GM12892 (cell line): ENCODE results near the genes PRPF38A and SLC1A7.

- RRBS, result no CpG with 5 or more reads among the region's 5 CpGs
These were observed 52.6 kb upstream of the TRABD2B start for GRCh38 chr1:48049715-48050256.

DNA sequence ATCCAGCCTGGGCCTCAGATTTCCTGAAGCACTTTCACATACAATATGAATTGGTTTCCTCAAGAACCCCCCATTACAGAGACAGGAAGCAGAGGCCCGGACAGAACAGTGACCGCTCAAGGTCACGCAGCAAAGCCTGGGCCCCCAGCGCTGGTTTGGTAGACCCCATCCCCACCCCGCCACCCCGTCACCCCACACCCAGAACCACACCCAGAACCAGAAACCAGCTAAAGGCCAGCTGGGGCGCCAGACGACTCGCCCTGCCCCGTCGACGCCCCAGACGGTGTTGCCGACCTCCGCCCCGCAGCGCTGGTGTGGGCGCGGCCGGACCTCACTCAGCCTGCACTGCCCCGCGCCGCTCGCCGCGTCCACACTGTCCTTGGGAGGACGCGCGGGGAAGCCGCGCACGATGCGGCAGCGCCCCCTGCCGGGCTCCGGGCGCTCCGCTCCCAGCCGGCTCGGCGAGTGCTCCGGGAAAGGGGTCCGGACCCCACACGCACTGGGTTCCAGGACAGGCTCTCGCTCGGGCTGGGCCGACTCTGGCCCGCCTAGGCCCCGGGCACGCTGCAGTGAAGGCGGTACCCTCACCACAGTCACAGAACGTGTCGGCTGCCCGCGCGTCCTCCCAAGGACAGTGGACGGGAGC is 90.4 kb downstream of the DMRTA2 start:
- RRBS, result 5% methylated on average over 7 of the region's 57 CpGs

DNA sequence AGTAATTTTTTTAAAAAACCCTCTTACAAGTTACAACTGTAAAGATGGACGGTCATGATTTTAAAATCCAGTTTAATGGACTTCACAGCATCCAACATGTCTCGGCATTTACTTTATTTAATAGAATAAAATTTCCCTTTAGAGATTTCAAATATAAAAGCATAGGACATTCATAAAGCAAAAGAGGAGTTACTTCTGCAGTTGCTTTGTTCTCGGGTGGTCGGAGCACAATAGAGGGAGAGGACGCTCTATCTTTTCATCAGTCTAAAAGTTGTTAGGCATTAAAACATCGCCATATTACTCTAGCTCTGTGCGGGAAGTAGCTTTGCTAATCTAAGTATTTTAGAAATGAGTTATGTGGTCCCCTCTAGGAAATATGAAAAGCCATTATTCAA is 6.0 kb downstream of the CDKN2C start:
- RRBS, result no CpG with 5 or more reads among the region's 7 CpGs

- RRBS, result no CpG with 5 or more reads among the region's 28 CpGs
These were observed 6.6 kb downstream of the CDKN2C start for GRCh38 chr1:50976418-50977304.

GRCh38 chr1:51235455-51236126 is 482 bp upstream of the RNF11 start:
- RRBS, result no CpG with 5 or more reads among the region's 12 CpGs

- RRBS, result no CpG with 5 or more reads among the region's 2 CpGs
These were observed 63.9 kb upstream of the TTC39A start for GRCh38 chr1:51394191-51394701.

DNA sequence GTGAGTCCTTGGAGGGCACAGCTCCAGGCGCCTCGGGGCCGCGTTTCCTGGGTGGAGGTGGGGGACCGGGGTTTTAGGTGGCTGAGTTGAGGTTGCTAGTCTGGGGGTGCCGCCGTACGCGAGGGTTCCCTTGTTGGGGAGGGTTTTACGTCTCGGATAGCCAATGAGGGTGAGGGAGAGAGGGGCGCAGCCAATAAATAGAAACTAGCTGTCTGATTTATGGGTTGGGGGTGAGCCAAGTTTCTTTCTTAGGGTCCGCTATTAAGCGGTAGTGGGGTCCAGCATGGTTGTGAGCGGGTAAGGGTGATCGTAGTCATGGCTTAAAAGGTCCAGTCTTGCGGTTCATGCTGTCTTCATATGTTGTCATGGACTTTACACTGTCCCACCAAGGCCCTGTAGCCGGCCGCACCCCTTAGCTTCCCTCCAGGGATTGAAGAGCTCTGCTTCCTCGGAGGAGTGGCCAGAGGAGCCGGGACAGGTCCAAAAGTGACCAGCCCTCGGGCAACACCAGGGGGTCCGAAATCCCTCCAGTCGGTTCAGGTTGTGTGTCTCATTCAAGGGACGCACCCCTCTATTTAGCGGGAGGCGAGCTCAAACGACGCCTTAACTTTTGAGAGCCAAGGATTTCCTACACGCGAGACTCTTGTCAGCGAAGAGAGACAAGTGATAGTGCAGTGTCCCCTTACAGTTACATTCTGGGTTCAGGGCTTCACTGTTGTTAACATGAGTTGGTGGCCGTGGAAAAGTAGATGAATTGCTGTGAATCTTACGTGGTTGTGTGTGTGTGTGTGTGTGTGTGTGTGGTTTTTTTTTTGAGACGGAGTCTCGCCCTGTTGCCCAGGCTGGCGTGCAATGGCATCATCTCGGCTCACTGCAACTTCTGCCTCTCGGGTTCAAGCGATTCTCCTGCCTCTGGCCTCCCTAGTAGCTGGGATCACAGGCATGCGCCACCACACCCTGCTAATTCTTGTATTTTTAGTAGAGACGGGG is 625 bp downstream of the OSBPL9 start:
- RRBS, result 13% methylated on average over 4 of the region's 42 CpGs

DNA sequence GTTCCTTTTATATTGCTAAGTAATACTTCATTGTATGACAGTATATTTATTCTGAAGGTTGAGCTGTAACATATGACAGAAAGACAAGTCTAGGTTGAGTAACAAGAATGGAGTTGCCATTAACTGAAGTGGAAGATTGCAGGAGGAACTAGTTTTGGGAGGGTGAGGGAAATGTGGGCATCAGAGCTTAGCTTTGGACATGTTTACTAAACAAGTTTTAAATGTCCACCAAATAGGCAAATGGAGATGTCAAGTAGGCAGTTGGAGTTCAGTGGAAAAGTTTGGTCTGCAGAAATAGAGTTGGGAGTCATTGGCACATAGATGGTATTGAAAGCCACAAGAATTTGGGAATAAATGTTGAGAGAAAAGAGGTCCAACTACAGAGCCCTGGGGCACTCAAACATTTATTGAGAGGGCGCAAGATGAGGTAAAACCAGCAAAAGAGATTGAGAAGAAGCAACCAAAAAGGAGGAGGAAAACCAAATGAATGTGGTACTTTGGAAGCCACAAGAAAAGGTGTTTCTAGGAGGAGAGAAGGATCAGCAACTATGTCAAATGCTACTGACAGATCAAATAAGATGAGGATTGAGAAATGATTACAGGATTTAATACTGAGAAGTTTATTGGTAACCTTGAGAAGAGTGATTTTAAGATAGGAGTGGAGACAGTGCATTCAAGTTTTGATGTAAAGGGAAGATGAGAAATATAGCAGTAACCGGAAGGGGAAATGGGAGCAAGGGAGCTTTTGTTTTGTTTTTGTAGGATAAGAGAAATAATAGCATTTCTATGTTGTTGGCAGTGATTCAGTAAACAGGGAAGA is 56.0 kb downstream of the OSBPL9 start:
- RRBS, result no CpG with 5 or more reads among the region's 2 CpGs

- RRBS, result no CpG with 5 or more reads among the region's 4 CpGs
These were observed 1.0 kb downstream of the CC2D1B start for GRCh38 chr1:52365053-52365316.

GRCh38 chr1:52404270-52405385 is at the start of gene PRPF38A:
TSS of gene PRPF38A (plus strand) at chr1:52404602.
- RRBS, result 2% methylated on average over 5 of the region's 55 CpGs

- RRBS, result no CpG with 5 or more reads among the region's 3 CpGs
These were observed 28.2 kb upstream of the ZYG11A start for GRCh38 chr1:52814213-52814894.

GRCh38 chr1:52914996-52915757 is 6.4 kb downstream of the ECHDC2 start:
- RRBS, result no CpG with 5 or more reads among the region's 4 CpGs

DNA sequence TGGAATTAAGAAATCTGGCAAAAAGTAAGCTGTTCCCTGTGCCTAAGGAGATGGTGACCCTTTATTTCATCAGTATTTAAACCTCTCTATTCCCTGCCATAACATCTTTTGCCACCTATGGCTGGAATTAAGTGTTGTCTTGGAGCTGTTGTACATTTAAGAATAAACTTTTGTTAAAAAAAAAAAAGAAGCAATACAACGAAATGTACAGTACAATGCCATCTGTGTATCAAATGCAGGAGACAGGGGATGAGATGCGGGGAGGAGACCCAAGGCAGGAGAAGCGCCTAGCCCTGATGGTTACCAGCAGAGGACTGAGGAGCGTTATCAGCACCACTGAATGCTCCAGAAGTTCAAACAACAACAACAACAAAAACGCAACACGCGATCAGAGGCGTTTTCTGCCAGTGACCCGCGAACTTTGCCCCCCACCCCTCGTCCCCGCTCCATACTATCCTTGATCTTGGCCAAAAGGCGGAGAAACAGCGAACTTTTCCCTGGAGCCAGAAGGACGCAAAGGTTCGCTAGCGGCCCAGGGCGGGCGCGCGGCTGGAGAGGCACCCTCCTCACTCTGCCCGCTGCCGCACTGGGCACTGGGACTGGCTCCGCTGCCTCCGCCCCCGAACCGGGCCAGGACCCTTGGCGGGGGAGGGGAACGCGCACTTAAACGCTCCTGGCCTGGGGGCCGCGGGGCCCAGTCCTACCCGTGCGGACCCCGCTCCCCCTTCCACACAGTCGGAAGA is 799 bp downstream of the ECHDC2 start:
- RRBS, result no CpG with 5 or more reads among the region's 37 CpGs

DNA sequence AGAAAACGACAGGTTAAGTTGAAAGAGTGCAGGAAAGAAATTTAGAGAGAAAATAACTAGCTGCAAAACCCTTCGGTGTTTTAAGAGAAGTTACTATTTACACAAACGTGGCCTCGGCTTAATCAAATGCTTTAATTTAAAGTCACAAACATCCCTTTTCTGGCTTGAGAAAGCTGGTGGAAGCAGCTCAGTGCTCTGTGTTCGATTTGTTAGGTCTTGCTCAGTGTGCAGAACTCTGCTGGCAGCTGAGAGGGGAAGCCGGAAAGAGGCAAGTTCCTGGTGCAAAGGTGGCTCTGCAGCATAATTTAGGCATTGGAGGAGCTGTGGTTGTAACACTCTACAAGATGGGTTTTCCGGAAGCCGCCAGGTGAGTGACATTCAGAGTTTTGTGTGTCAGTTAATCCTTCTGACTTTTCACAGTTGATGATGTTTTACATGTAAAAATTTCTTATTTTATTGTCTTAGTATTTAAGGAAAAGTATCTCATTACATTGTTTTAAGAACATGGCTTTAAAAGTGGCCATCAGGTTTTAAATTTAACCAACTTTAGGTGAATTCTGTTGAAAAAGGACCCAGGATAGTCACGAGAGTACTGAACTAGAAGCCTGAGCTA is 47.2 kb upstream of the PODN start:
- RRBS, result no CpG with 5 or more reads among the region's 9 CpGs

GRCh38 chr1:53060435-53061150 is 1.4 kb upstream of the PODN start:
- RRBS, result no CpG with 5 or more reads among the region's 4 CpGs

DNA sequence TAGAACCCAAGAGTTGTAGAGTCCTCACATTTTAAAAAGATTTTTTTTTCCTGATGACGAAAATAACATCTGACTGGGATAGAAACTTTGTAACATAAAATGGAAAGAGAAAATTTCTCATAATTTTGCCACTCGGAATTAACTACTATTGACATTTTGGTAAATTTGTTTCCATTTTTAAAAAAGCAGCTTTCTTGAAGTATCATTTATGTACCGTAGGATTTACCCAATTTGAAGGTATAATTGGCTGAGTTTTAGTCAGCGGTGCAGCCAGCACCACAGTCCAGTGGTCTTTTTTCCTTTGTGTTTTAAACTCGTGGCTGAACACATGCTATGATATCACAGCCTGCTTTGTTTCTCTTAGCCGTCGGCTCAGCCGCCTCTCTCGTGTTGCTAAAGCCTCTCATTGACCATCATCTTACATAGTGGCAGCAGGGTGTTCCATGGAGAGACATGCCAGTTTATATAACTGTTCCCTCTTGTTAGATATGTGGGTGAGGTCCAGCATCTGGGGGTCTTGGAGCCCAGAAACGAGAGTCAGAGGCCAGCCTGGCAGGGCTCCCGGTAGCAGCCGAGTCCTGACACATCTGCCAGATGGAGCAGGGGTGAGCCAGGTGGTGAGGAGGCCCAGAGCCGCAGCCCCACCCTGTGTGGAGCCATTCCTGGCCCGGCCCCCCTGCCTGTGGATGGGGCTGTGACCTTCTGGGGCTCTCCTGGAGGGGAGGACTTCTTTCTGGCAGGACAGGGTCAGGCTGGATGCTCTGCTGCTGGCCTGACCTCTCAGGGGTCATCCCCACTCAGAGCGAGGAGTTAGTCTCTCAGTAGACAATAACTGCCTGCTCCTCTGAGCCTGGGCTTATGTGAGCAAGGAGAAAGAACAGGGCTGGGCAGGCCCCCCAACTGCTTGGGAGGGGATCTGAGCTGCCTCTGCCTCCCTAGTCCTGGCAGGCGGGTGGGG is 11.8 kb downstream of the PODN start:
- RRBS, result no CpG with 5 or more reads among the region's 16 CpGs

- RRBS, result no CpG with 5 or more reads among the region's 24 CpGs
These were observed 32.7 kb downstream of the PODN start for GRCh38 chr1:53094573-53095243.

DNA sequence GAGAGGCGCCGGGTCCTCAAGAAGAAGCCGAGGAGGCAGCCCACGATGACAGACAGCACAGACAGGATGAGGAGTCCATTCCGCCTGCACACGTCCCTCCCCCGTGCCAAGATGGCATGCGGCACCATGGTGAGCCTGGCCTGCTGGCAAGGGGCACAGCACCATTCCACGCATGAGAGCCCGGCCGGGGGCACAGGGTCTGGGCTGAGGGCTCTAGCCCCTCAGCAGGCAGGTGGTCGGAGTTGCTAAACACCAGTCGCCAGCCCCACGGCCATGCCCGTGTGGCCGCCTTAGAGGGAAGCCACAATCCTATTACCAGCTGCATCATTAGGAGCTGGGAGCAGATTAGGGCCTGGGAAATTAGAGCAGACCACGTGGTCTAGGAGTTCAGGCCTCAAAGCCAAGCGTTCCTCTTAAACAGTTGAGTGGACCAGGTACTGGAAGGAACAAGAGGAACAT is at the start of gene SLC1A7:
Gene SLC1A7, minus strand, starts transcription at position 317 of the 459 bp plus-strand sequence.
- RRBS, result no CpG with 5 or more reads among the region's 18 CpGs